ENCODE data around the gene PHLPP1.

DNA sequence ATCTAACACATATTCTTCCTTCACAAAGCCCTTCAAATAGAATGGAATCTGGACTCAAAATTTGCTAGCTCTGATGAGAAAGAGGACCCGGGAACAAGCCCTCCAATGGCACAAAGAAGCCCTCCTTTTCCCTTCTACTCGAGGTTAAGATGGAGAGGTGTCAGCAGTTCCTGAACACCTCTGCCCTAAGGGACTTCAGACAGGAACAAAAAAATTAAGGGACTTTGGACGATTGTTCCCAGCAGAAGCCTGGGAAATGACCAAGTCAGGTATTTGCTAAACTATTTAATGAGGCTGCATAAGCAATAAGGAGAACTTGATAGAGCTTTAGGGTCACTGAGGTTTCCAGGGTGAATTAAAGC, 157.4 kb downstream of the RNF152 start:
- PRO-cap, result unidirectional peak, minus-strand start at position 182 of the sequence

DNA sequence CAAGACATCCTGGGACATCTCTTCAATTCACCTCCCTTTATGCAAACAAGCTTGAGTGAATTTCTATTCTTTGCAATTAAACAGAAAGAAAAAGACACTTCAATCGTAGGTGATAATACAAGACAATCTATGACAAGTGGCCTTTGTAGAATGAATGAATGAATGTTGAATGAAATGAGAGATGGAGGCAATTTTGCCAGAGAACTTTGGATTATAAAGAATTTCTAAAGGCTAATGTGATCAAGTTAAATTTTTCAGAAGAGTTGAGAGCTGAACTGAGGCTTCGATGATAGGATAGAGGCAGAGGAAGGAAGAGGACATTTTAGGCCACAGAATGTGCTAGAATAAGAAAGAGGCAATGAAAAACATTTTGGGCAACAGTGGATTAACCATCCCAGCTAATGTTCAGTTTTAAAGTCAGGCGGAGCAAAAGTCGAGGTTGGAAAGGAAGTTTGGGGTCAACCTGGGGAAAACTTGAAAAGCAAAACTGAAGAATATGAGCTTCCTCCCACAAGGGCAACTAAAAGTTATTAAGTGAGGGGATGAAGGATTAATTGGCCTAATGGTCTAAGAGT, 6.0 kb downstream of the RNF152 start:
- PRO-cap, result unidirectional peak, plus-strand start at position 429 of the sequence

- PRO-cap, result unidirectional peak, plus-strand start at chr18:61896991
Observed at GRCh38 chr18:61896557-61897225, 3.9 kb upstream of the RNF152 start.

DNA sequence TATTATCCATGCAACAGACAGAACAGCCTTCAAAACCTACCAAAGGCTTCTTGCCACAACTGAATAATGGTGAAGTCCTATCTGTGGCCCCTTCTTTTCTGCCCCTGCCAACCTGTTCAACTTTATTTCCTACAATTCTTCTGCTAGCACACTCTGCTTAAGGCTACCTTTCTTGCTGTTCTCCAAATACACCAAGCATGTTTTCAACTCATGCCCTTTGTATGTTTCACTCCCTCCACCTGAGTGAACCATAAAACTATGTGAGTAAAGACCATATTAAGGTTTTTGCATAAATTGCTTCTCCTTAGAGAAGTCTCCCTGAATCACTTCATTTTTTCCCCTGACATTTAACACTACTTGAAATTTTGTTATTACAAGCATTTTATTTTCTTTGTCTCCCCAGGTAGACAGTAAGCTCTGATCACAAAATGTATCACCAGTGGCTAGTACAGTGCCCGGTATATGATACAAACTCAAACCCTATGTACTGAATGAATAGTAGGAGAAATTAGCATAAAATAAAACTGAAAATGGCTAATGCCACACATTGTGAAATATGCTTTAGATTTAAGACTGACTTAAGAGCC, 107.8 kb downstream of the PIGN start:
- PRO-cap, result no peak

GRCh38 chr18:62498474-62498904, 24.3 kb upstream of the ZCCHC2 start:
- PRO-cap, result no peak

DNA sequence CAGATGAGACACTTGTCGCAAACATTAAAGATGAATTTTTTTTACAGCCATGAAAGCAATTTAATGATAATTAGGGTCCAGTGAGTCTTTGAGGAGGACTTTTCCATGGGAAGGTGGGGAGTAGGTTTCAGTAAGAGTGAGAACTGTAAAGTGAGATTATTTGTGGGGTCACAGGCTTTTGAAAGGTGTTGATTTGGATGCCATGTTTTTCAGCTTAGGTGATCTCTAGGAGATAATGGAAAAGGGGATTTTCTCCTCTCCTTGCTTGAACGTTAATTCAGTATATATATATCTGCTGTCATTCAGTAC, 2.4 kb downstream of the ZCCHC2 start:
- PRO-cap, result no peak

DNA sequence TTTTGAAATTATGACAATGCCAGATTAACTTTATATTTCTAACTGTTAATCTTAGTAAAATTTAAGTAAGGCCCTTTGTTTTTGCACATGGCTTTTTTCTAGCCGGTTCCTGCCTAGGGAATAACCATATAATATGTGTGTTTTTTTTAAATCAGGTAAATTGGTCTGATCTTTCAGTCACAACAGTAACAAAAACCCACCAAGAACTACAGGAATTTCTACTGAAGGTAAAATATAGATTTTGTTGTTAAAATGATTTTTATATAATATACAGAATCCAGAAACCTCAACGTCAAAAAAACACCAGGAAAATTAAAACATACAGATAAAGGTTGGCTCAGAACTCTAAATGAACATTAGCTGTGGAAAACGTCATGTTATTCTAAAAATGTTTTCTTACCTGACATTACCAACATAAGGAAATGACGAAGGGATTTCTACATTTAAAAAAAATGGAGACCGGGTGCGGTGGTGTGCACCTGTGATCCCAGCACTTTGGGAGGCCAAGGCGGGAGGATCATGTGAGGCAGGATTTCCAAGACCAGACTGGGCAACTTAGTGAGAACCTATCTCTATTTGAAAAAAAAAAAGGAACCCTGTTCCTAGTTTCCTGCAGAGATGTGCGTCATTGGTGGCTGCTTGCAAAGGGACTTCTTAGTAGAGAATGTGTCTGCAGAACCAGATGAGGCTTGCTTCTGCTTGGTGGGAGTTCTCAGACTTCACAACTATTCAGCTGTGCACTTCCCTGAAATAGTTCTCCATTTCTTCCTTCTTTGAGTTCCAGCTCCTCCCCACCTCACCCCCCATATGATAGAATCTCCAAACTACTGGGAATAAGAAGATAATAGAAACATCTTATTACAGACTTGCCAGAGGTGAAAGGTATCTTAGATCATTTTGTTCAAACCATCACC, 22.1 kb downstream of the ZCCHC2 start:
- PRO-cap, result bidirectional peak, plus-strand start at position 675 of the sequence, minus-strand start at position 548 of the sequence

DNA sequence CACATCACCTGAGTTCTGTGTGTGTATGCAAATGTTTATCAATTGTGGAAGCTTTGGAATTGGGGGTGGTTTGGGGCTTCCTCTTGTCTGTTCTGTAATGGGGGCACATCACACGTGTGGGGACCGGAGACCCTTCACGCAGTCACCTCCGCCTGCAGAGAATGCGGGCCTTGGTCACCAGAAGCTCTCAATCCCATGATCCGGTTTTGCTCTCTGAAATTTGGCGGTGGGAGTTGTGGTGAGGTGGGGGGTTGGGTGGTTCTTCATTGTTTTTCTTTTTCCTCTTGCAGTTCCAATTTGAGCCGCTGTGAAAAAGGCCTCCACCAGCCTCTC, 61.3 kb downstream of the ZCCHC2 start:
- PRO-cap, result no peak

DNA sequence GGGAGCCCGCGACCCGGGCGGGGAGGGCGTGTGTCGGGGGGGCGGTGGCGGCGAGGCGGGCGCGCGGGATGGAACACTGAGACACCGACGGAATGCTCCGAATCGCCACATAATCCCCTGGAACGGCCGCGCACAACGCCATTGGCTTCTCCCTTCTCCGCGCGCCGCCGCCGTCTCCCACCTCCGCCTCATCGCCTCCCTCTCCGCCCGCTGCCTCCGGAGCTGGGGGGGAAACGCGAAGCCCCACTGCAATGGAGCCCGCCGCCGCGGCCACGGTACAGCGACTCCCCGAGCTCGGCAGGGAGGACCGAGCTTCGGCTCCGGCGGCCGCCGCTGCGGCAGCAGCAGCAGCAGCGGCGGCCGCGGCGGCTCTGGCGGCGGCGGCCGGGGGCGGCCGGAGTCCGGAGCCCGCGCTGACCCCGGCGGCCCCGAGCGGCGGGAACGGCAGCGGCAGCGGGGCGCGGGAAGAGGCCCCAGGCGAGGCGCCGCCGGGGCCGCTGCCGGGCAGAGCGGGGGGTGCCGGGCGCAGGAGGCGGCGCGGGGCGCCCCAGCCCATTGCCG, at the start of gene PHLPP1:
Gene PHLPP1, plus strand, starts transcription at position 109 of the 561 bp plus-strand sequence.
- PRO-cap, result bidirectional peak, plus-strand start at position 31 of the sequence, minus-strand start outside the sequence; unidirectional peak, plus-strand start at position 507 of the sequence

DNA sequence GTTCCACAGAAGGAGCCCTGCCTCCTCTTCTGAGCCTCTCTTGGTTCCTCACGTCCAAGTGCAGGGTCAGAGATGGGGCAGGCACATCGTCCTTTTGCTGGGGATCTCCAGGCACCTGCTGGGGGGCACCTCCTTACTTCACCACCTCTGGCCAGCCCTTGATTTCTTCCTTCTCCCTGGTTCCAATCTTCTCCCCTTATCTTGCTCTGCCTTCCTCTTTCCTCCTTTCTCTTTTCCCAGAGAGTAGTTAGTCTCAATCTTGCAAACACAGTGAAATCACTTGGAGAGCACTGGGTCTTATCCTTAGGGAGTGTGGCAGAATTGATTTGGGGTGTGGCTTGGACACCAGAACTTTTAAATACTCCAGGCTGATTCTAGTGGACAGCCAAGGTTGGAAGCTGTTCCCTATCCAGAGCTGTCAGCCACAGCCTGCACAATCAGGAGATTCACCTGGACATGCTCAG, 137.7 kb downstream of the BCL2 start:
- PRO-cap, result bidirectional peak, plus-strand start at position 384 of the sequence, minus-strand start at position 272 of the sequence

DNA sequence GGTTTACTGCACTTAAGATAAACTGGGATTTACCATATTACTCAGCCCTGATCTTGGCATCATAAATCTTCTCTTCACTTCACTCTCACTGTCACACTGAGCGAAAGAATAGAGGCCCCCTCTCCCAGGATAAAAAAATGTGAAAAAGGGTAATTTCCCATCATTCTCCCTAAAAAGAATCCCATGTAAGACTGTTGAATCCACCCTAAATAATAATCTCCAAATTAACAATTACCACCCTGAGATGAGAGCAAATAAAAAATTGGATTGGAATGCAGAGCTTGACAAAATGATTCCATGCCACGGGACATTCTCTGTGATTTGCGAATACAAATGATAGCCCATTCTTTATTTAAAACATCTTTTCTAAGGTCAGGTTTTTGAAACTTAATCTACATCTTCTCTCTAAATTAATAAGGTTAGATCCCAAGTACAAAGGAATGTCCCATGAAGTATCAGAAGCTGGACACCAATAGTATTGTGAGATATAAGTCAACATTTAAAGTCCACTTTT, 129.5 kb downstream of the BCL2 start:
- PRO-cap, result no peak

GRCh38 chr18:63206718-63207579, 112.6 kb downstream of the BCL2 start:
- PRO-cap, result bidirectional peak, plus-strand start at chr18:63207388, minus-strand start at chr18:63207254

DNA sequence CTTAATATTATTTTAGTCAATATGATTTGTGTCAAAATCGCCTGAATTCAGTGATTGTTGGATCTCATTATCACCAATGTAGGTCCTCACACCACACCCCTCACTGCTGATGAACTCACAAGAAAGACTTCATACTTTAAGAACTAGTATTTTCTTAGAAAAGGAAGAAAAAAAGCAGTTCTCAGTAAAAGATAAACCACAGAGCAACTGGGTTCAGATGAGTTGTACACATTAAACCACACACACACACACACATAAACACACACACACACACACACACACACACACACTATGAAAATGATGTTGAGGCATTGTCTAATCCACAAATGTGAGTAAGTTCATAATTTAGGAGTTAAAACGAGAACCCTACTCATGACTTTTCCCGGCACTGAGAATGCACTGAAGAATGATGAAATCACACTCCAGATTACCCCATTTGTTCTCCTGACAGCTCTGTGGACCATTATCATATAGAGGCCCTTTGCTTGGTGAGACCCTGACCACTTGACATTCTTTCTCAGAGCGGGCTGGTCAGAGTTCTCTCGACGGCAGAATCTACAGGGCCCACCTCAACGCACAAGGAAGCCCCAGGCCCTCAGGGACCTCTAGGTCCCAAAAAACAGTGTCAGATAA, 106.2 kb downstream of the BCL2 start:
- PRO-cap, result no peak

GRCh38 chr18:63259944-63260388, 59.6 kb downstream of the BCL2 start:
- PRO-cap, result no peak

DNA sequence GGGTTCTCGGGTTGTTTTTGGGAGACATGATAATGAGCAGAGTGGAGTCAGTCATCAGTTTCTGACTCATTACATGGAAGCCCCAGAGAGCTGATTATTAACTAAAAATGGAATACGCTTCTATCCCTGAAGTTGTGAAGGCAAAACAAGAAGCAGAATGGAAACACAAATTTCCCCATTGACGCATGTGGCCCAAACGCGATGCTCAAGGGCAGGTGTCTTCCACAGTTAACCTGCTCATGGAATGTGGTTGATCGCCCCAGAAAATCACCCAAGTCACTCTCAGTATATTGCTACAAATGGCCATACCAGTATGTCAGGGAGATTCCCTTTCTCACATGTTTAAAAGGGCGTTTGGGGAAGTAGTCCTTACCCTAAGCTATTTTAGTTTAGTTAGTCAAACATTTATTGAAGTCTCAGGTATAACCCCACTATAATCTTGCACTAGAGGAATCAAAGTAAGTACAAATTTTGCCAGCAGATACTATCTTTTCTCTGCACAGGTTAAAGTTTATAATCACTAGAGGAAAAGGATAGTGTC, 8.0 kb downstream of the BCL2 start:
- PRO-cap, result no peak

DNA sequence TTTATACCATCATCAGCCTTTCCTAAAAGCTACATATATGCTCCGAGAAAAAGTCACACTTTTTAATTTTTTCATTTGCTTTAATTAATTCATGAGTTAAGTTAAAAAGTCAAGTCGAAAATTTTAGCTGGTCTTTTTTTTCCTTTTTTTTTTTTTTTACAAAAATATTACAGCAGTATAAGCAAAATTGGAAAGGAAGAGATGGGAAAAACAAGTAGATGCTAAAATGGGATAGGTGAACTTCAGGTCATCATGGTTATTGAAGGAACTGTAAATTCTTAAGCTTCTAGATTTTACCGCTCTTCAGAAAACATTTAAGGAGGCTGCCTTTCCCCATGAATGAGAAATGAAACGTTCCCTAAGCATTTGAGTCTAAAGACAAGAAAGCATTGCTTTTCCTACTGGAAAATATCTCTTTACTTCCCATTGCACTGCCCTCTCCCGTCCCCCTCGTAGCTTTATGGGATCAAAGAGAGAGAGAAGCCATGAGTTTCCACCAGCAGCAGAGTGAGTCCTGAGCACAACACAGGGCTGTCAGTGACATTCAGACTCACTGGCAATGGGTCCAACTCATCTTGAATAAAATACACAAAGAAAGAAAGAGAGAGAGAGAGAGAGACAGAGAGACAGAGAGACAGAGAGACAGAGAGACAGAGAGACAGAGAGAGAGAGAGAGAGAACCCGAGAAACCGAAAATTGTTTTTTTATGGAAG, 11.3 kb upstream of the BCL2 start:
- PRO-cap, result no peak

DNA sequence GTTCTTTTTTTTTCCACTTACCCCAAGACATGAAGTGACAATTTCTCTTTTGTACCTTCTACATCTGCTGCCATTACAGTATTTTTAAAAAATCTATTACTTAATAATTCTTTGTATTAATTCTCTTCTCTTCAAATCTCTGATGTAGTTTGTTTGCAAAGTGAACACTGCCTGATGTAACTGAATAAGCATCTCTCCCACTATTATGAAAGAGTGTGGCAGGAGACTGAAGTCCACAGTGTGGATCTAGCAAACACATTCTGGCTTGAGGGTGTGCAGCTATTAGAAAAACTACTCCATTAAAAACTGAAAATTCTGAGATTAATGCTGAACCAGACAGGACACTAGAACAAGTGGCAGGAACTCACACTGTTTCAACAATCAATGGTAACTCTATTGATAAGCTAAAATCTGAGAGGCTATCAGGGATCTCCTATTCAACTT, 5.0 kb upstream of the SERPINB8 start:
- PRO-cap, result no peak

- PRO-cap, result no peak
Observed at GRCh38 chr18:63971252-63971926, 1.5 kb downstream of the SERPINB8 start.

- PRO-cap, result no peak
Observed at GRCh38 chr18:63974269-63975178, 4.6 kb downstream of the SERPINB8 start.

- PRO-cap, result no peak
Observed at GRCh38 chr18:66005042-66005535, 254.3 kb downstream of the CDH7 start.

Data from colonic mucosa (tissue), 1 donor.